BJ (cell line): ENCODE results near the gene TJP1.

- CAGE, long polyA plus RNA: no peak
- RRBS: no CpG with 5 or more reads among the region's 24 CpGs
Measured at GRCh38 chr15:29656725-29657319, 86.0 kb upstream of the ENTREP2 start.

- CAGE, long polyA plus RNA: no peak
- RRBS: no CpG with 5 or more reads among the region's 7 CpGs
Measured at GRCh38 chr15:29676624-29677169, 105.9 kb upstream of the ENTREP2 start.

- CAGE, long polyA plus RNA: no peak
- RRBS: no CpG with 5 or more reads among the region's 2 CpGs
Measured at GRCh38 chr15:29686672-29686871, 115.8 kb upstream of the ENTREP2 start.

- CAGE, long polyA plus RNA: start-site peak on the minus strand at chr15:29822011-29822061, 33 and 38 reads in 2 replicates; start-site peak on the minus strand at chr15:29822119-29822204, 137 and 61 reads in 2 replicates; start-site peak on the minus strand at chr15:29822367-29822516, 66 and 79 reads in 2 replicates
- RRBS: under 1% methylated on average over 41 of the region's 121 CpGs
Measured at GRCh38 chr15:29821847-29822746, at the start of gene TJP1. TJP1 (minus strand) TSS chr15:29822468.

GRCh38 chr15:29822747-29823281, 546 bp upstream of the TJP1 start:
- CAGE, long polyA plus RNA: no peak
- RRBS: 4% methylated on average over 4 of the region's 27 CpGs

DNA sequence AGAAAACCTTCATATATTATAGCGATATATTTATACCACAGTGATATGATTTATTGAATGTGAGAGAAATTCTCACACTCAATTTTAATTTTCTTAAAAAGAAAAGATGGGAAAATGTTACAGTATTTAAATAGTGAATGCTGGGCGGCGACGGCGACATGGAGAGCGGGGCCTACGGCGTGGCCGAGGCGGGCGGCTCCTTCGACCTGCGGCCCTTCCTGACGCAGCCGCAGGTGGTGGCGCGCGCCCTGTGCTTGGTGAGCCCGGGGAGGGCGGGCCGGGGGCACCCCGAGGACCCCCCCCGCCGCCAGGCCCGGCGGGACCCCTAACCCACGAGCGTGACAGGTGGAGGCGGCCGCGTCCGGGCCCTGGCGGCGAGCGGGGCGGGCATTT, 38.5 kb upstream of the GOLGA8J start:
- CAGE, long polyA plus RNA: no peak
- RRBS: 59% methylated on average over 13 of the region's 36 CpGs

- CAGE, long polyA plus RNA: no peak
- RRBS: no CpG with 5 or more reads among the region's 15 CpGs
Measured at GRCh38 chr15:30045637-30046277, 37.0 kb upstream of the GOLGA8J start.

GRCh38 chr15:30551752-30552010, 169 bp upstream of the GOLGA8Q start:
- CAGE, long polyA plus RNA: no peak
- RRBS: no CpG with 5 or more reads among the region's 7 CpGs

GRCh38 chr15:30625255-30625908, 21.6 kb downstream of the GOLGA8H start:
- CAGE, long polyA plus RNA: no peak
- RRBS: no CpG with 5 or more reads among the region's 28 CpGs

DNA sequence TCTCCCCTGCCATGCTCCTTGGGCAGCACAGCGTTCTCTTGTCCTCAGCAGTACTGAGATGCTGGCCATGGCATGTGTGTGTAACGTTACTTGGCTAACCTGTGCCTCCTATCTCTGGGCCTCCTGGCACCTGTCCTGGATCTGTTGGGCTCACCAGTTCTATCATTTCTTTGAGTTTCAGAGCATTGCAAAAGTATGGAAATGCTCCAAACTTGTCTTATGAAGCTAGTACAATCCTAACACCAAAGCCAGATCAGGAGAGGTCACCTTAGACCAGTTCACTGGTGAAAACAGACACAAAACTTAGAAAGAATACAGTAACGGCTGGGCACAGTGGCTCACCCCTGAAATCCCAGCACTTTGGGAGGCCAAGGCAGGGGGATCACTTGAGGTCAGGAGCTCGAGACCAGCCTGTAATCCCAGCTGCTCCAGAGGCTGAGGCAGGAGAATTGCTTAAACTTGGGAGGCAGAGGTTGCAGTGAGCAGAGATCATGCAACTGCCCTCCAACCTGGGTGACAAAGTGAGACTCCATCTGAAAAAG, 62.3 kb upstream of the TRPM1 start:
- CAGE, long polyA plus RNA: no peak
- RRBS: no CpG with 5 or more reads among the region's 4 CpGs

GRCh38 chr15:31325464-31326547, 829 bp upstream of the KLF13 start:
- CAGE, long polyA plus RNA: no peak
- RRBS: 1% methylated on average over 82 of the region's 116 CpGs

DNA sequence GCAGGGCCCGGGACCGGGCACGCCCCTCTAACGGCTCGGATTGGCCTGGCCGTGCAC, 259 bp upstream of the KLF13 start:
- CAGE, long polyA plus RNA: no peak
- RRBS: under 1% methylated on average over 6 of the region's 6 CpGs

DNA sequence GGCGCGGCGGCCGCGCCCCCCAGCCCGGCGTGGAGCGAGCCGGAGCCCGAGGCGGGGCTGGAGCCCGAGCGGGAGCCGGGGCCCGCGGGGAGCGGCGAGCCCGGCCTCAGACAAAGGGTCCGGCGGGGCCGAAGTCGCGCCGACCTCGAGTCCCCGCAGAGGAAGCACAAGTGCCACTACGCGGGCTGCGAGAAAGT, 809 bp downstream of the KLF13 start:
- CAGE, long polyA plus RNA: no peak
- RRBS: 2% methylated on average over 12 of the region's 30 CpGs

DNA sequence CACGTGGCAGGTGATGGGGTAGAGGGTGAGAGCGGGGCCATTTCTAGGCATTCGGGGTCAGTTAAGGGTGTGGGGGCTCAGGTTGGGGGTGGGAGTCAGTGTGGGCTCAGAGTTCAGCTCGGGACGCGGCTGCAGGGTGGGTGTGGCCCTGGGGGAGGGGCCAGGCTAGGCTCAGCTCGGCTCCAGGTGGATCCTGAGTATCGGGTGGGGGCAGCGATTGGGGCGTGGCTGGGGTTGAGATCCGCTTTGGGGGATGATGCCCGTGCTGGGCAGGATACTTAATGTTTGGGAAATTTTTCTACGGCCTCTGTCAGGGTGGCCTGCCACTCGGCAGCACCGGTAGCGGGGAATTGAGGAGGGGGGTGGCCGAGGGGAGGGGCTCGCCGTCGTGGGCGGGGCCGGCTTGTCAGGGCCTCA, 2.5 kb downstream of the KLF13 start:
- CAGE, long polyA plus RNA: no peak
- RRBS: 5% methylated on average over 8 of the region's 22 CpGs

- CAGE, long polyA plus RNA: no peak
- RRBS: no CpG with 5 or more reads among the region's 24 CpGs
Measured at GRCh38 chr15:31342583-31343554, 16.2 kb downstream of the KLF13 start.

DNA sequence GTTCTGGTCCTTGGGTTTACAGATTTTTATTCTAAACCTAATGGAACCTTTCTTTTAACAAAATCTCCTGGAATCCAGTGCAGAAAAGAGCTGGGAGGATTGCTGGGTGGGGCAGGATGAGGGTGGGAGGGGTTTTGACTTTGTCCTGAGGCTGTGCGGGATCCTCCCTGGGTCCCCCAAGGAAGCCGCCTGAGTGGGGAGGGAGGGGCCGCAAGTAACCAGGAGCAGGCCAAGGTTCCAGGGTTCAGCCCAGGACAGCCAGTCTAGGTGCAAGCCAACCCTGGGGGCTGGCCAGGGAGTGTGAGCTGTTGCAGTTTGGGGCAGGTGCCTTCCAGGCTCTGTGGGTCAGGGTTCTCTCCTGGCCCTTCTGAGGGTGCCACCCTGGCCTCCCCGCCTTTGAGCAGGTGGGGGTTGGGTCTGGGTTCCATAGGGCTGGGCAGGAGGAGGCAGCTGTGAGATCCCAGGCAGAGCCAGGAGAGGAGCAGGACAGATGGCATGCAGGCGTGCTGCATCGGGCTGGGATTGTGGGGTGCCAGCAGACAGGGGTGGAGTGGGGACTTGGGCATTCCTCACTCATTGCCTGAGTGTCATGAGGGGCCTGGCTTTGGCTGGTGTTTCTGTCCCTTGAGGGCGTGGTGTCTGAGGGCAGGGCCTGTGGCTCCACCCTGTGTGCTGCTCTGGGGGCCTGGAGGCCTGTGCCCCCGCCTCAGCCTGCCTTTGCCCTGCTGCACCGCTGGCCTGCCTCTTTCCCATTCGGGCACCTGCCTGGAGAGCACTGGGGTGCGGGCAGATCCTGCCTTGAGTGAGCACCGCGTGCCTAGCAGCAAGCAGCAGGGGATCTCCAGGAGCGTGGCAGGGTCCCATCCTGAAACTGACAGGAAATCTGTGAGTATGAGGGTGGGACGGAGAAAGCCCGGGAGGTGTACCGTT, 18.3 kb downstream of the KLF13 start:
- CAGE, long polyA plus RNA: no peak
- RRBS: no CpG with 5 or more reads among the region's 17 CpGs

- CAGE, long polyA plus RNA: no peak
- RRBS: 61% methylated on average over 8 of the region's 20 CpGs
Measured at GRCh38 chr15:31345617-31346463, 19.2 kb downstream of the KLF13 start.

DNA sequence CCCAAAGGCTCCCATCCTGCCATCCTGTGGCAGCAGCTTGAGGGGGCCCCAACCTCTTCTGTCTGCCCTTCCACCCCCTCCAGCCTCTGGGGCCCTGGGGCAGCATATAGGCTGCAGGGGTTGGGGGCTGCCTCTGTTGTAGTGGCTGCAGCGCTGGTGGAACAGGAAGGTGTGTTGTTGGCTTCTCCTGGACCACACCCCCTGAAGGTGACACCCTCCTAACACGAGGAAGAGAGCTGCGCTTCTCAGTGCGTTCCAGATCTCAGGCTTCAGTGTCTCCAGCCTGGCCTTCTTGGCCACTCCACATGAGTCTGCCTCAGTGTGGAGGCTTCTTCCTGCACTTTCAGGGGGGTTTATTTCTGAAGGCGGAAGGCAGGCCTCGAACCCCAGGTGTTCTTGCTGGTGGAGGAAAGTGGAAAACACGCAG, 21.1 kb downstream of the KLF13 start:
- CAGE, long polyA plus RNA: no peak
- RRBS: no CpG with 5 or more reads among the region's 7 CpGs

GRCh38 chr15:31376402-31377540, 50.1 kb downstream of the KLF13 start:
- CAGE, long polyA plus RNA: no peak
- RRBS: no CpG with 5 or more reads among the region's 26 CpGs

DNA sequence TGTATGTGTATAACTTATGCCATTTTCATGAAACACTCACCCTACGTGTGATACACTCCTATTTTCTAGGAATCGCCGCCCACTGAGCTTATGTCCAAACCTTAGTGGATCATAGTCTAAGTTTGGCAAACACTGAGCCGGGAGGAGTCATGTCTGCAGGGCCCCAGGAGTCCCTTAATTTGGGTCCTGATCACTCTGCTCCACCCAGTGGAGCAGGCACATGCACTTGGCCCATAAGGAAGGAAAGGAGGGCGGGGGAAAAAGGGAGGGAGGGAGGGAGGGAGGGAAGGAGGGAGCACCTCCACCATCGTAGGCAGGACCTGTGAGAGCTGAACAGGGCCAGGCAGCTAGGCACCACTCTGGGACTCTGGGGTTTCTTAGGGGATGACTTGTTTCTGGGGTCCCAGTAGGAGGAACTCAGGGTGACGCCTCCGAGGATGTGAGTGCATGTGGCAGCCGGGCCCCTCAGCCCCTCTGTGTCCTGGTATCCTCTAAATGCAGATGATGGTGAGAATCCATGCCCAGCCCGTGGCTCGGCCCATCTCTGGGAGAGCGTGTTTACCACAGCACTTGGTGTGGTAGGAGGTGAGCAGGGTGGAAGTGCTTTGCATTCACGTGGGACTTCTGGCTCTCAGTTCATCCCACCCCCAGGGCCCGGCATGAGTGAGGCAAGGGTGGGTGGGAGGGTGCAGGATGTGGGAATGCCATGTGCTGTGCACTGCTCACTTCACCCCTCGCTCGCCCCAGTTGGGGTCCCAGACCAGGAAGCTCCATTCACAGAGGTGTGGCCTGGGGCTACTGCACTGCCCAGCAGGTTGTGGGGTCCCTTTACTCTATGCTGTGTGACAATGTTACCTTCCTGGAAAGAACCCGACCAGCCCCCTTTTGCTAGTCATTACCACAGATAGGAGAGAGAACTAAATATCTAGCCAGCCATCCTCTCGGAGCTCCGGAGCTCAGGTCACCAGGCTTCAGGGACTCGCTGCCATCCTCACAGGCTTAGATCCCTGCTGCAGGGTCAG, 109.6 kb downstream of the KLF13 start:
- CAGE, long polyA plus RNA: no peak
- RRBS: no CpG with 5 or more reads among the region's 20 CpGs